Skeletal muscle tissue (tissue), 7 donors: Measurements from ENCODE around the genes SPATA13, CENPJ, CDK8 and MTIF3.

DNA sequence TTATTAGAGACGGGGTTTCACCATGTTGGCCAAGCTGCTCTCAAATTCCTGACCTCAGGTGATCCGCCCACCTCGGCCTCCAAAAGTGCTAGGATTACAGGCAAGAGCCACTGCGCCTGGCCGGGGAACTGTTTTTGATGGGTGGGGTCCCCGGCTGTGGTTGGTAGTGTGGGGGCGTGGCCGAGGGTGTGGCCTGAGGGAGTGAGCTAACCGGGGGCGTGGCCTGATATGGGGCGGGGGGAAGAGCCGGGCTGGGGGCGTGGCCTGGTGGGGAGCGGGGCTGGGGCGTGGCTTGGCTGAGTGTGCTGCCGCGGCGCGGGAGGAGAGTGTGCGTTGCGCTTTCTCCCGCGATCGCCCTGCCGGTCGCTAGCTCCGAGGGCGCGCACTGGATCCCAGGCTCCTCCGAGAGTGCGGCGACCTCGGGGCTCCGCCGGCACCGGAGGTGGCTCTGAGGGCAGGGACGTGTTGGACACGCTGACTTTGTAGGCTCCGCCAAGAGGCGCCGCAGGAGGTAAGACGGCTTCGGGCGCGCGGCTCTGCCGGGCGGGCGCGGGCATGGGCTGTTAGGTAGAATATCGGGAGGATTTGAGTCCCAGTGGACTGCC lies at the start of gene SPATA13:
TSS of gene SPATA13 (plus strand) at position 299 of the 605 bp plus-strand sequence.
- PRO-cap, 3 experiments: peak in 3 of 3 experiments; most common plus-strand start position 303 of the sequence (in 2); most common minus-strand start position 136 of the sequence (in 2)
- RAMPAGE, long total RNA: no peak
- RRBS, 2 experiments: 2 to 3% methylated on average over 34 of the region's 51 CpGs

DNA sequence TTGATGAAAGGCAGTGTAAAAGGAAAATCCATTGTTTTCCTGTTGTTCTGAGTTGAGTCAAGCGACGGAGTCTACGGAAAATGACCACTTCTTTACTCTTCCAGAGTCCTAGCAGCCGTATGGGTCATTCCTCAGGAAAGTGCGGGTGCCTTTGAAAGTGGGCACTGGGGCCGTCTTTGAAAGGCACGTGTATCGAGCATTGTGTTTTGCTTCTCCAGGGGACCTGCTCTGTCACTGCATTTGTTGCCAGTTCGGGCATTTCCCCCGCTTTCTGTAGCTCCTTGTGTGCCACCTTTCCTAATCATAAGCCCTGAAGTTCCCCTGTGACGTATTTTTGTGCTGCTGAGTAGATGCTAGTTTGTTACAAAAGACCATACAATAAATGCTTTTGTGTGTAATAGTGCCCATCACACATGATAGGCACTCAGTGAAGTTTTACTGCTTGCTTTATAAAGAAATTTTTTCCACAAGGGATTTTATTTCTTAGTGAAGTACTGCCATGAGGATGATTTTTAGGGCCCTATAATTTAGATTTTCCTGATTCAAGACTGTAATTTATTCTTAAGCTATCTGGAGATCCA lies 24.4 kb downstream of the SPATA13 start:
- PRO-cap, 3 experiments: no peak in any of the 3 experiments
- RAMPAGE, long total RNA: no peak
- RRBS, 2 experiments: no CpG with 5 or more reads among the region's 11 CpGs

- PRO-cap, 3 experiments: no peak in any of the 3 experiments
- RAMPAGE, long total RNA: no peak
- RRBS, 2 experiments: no CpG with 5 or more reads among the region's 4 CpGs
Measured at GRCh38 chr13:24217956-24218429, 57.5 kb downstream of the SPATA13 start.

DNA sequence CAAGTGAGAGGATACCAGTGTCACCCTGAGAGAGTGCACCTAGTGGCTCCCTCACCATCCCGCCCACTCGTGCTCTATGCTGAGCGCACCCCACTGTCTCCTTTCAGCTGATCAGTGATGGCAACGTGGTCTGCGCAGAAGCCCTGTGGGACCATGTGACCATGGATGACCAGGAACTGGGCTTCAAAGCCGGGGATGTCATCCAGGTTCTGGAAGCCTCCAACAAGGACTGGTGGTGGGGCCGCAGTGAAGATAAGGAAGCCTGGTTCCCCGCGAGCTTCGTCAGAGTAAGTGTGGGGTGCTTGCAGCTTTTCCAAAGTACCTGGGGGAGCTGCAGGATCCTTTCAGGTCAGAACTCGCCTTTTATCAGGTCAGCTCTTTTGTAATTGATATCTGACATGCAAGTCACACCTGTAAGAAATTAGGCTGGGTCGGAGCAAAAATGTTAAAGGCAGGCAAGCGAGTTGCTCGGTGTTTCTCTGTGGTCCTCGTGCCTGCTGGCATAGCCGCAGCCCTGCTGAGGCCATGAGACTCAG lies 23.2 kb upstream of the C1QTNF9 start:
- PRO-cap, 3 experiments: no peak in any of the 3 experiments
- RAMPAGE, long total RNA: no peak
- RRBS, 2 experiments: no CpG with 5 or more reads among the region's 16 CpGs

- PRO-cap, 3 experiments: no peak in any of the 3 experiments
- RAMPAGE, long total RNA: no peak
- RRBS, 2 experiments: 73% methylated on average over 1 of the region's 3 CpGs; no CpG with 5 or more reads in 1 of the 2 experiments
Measured at GRCh38 chr13:24668960-24669468, 11.2 kb upstream of the ATP12A start.

GRCh38 chr13:24922149-24923256 lies at the start of gene CENPJ:
CENPJ (minus strand) TSS chr13:24922861.
- PRO-cap, 3 experiments: peak in 3 of 3 experiments; most common plus-strand start chr13:24923029 (in 1); most common minus-strand start chr13:24922910 (in 2)
- RAMPAGE, long total RNA: no peak
- RRBS, 2 experiments: 1 to 2% methylated on average over 34 of the region's 87 CpGs

GRCh38 chr13:25468184-25468724 lies 96.5 kb downstream of the ATP8A2 start:
- PRO-cap, 3 experiments: no peak in any of the 3 experiments
- RAMPAGE, long total RNA: no peak
- RRBS, 2 experiments: 4% methylated on average over 15 of the region's 29 CpGs

DNA sequence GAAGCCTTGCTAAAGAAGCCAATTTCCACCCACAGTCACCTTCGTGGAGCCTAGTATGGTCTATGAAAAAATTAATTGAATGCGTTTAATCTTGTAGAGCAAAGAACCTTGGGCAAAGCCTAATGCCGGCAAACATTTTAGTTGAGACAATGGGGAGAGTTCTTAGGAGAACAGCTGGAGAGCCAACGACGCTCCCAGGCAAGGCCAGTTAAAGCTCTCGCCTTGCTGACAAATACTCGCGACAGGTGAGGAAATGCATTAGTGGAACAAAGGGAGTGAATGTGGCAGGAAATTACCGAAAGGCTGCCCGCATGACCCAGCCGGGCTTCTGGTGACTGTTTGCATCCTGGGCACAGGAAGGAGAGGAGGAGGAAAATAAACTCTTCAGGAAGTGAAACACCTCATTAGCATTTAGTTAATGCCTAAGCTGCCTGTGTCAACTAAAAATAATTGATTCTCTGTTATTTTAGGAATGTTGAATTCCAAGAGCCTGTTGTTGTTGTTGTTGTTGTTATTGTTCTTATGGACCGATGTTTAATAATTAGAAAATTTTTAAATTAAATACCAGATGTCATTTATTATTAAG lies 74.6 kb downstream of the SHISA2 start:
- PRO-cap, 3 experiments: no peak in any of the 3 experiments
- RAMPAGE, long total RNA: no peak
- RRBS, 2 experiments: no CpG with 5 or more reads among the region's 12 CpGs

DNA sequence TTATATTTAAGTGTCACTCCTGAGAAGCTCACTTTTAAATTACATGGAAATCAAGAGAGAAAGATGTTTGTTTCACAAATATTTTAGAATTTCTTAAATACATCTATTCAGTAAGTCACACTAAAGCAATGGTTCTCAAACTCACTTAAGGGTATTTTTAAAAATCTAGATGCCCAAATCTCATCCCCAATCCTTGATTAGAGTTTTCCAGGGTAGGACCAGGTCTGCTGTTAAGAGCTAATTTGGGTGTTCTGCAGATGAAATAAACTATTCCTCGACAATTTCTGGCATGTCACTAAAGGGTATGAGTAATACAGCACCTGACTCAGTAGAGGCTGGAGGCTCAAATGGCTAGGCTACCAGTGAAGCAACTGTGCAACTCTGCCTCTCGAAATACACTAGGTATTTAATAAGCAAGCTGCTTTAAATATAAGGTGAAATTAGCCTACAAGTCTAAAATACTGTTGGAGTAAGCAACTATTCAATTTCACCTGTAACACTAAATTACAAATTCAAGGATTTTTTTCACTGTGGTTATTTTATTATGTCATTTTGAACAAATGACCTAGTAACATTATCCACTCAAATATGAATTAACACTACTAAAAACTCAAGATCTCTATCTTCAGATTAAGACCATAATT lies 1.6 kb downstream of the RNF6 start:
- PRO-cap, 3 experiments: peak in 1 of 3 experiments; most common plus-strand start position 346 of the sequence (in 1)
- RAMPAGE, long total RNA: no peak
- RRBS, 2 experiments: no CpG with 5 or more reads among the region's 2 CpGs

DNA sequence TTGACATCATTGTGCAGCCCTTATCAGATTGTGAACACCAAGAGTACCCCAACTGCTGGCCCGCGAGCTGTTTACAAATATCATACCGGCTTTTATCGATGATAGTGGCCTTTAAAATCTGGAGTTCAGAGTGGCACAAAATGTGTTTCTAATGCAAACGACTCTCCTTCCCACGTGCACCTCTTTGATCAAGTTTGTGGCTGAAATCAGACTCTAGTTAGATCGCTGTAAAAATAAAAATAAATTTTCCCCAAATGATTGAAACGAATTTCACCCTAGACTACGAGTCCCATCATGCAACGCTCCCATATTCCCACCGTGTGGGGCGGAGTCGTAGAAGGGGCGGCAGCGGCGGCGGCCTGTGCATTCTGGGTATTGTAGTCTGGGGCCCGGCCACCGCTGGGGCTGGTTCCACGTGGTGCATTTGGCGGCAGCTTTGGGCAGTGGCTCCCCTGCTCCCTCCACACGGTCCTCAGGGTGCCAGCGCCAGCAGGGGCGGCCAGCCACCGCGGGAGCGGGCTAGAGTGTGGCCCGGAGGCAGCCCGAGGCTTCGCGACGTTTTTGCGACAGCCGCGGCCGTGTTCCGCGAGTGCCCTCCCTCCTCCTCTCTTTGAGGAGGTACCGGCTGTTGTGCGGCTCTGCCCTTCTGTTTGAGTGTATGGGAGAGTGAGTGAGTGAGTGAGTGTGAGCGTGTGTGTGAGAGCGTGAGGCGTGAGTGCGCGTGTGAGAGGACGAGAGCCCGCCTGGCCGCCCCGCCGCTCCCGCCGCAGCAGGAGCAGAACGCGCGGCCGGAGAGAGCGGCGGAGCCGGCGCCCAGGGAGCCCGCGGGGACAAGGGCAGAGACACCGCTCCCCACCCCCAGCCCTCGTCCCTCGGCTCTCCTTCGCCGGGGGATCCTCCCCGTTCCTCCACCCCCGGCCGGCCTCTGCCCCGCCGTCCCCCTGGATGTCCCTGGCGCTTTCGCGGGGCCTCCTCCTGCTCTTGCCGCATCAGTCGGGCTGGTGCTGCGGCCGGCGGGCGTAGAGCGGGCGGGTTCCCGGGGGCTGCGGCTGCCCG lies at the start of gene CDK8:
TSS of gene CDK8 (plus strand) at position 613 of the 1,056 bp plus-strand sequence.
- PRO-cap, 3 experiments: peak in 3 of 3 experiments; most common plus-strand start position 464 of the sequence (in 2); most common minus-strand start position 560 of the sequence (in 1)
- RAMPAGE, long total RNA: no peak
- RRBS, 2 experiments: under 1 to 3% methylated on average over 16 to 19 of the region's 86 CpGs

- PRO-cap, 3 experiments: no peak in any of the 3 experiments
- RAMPAGE, long total RNA: no peak
- RRBS, 2 experiments: no CpG with 5 or more reads among the region's 4 CpGs
Measured at GRCh38 chr13:26255244-26255669, 1.3 kb downstream of the CDK8 start.

DNA sequence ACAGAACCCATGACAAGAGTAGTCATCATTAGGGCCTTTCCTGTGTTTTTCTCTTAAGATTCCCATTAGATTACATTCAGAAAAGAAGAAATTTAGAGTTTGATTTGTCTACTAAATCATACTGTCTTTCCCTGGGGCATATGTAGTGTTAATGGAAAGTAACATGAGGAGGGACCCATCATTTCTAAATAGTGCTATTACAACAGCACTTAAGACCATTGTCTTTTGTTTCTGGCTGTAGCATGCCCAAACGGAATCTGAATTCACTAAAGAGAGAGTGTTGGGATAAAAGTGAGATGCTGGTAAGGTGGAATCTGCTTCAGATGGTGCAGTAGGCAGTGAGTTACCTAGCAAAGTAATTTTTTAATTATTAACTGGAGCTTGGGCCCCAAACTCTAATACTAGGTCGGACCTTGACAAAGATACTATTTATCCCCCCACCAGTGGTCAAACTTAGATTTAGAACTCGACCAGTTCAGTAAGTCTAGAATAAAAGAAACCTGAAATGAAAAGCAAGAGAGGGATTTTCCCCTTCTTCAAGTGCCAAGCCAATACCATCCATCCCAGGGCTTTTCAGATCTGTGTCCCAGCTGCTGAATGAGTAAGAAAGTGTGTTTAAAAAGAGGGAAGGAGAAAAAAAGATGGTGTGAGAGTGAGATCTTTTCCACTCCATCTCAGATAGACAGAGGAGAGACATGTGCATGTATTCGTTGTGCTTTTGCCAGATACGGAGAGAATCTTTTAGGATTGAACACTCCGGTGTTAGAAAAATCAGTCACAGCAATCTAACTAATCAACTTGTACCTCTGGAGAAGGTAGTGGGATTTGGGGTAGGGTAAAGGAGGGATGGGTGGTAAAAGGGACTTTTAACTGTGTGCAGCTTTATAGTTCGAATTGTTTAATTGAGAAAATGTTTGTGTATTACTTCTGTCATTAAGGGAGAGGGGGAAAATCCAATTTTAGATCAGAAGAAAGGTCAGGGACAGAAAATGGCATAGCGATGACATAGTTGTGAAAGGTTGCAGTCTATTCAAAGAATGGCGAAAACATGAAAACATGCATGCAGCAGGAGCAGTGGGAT lies 125.4 kb downstream of the CDK8 start:
- PRO-cap, 3 experiments: no peak in any of the 3 experiments
- RAMPAGE, long total RNA: no peak
- RRBS, 2 experiments: no CpG with 5 or more reads among the region's 9 CpGs

- PRO-cap, 3 experiments: no peak in any of the 3 experiments
- RAMPAGE, long total RNA: no peak
- RRBS, 2 experiments: no CpG with 5 or more reads among the region's 5 CpGs
Measured at GRCh38 chr13:26561258-26561954, 3.9 kb downstream of the WASF3 start.

- PRO-cap, 3 experiments: no peak in any of the 3 experiments
- RAMPAGE, long total RNA: no peak
- RRBS, 2 experiments: no CpG with 5 or more reads among the region's 56 CpGs
Measured at GRCh38 chr13:26759600-26760563, 704 bp downstream of the GPR12 start.

- PRO-cap, 3 experiments: no peak in any of the 3 experiments
- RAMPAGE, long total RNA: no peak
- RRBS, 2 experiments: 47 to 62% methylated on average over 2 of the region's 17 CpGs
Measured at GRCh38 chr13:26951425-26952337, 191.1 kb upstream of the GPR12 start.

- PRO-cap, 3 experiments: no peak in any of the 3 experiments
- RAMPAGE, long total RNA: no peak
- RRBS, 2 experiments: no CpG with 5 or more reads among the region's 11 CpGs
Measured at GRCh38 chr13:27044946-27045603, 126.5 kb downstream of the USP12 start.

GRCh38 chr13:27137590-27138235 lies 33.9 kb downstream of the USP12 start:
- PRO-cap, 3 experiments: no peak in any of the 3 experiments
- RAMPAGE, long total RNA: no peak
- RRBS, 2 experiments: no CpG with 5 or more reads among the region's 8 CpGs

GRCh38 chr13:27195260-27195614 lies 23.6 kb upstream of the USP12 start:
- PRO-cap, 3 experiments: no peak in any of the 3 experiments
- RAMPAGE, long total RNA: no peak
- RRBS, 2 experiments: no CpG with 5 or more reads among the region's 5 CpGs

GRCh38 chr13:27353011-27353532 lies 71.3 kb upstream of the GTF3A start:
- PRO-cap, 3 experiments: no peak in any of the 3 experiments
- RAMPAGE, long total RNA: no peak
- RRBS, 2 experiments: no CpG with 5 or more reads among the region's 12 CpGs

GRCh38 chr13:27449624-27450785 lies at the start of gene MTIF3:
MTIF3 (minus strand) TSS chr13:27450564.
- PRO-cap, 3 experiments: peak in 3 of 3 experiments; most common plus-strand start chr13:27450256 (in 2); most common minus-strand start chr13:27450587 (in 2)
- RAMPAGE, long total RNA: start-site peak on the minus strand at chr13:27450139-27450194, 582 and 130 reads in 2 replicates; start-site peak on the minus strand at chr13:27450538-27450592, 633 and 77 reads in 2 replicates
- RRBS, 2 experiments: 2 to 3% methylated on average over 19 of the region's 87 CpGs